Glomerular endothelial cell (primary cell): ENCODE measurements around a stretch of chr3.

- RAMPAGE, long total RNA: no peak
These were observed 30.3 kb upstream of the GATA2 start for GRCh38 chr3:128523214-128523711.

- RAMPAGE, long total RNA: no peak
These were observed 44.0 kb upstream of the GATA2 start for GRCh38 chr3:128537070-128537402.

- RAMPAGE, long total RNA: no peak
These were observed 1.3 kb downstream of the RPN1 start for GRCh38 chr3:128649241-128649870.

GRCh38 chr3:128698018-128699091 lies 27.6 kb upstream of the RAB7A start:
- RAMPAGE, long total RNA: no peak

GRCh38 chr3:128801374-128802260 lies 75.6 kb downstream of the RAB7A start:
- RAMPAGE, long total RNA: no peak

GRCh38 chr3:128923756-128924370 lies 44.4 kb downstream of the ACAD9 start:
- RAMPAGE, long total RNA: no peak

GRCh38 chr3:128991225-128991737 lies 2.6 kb downstream of the CFAP92 start:
- RAMPAGE, long total RNA: no peak

GRCh38 chr3:129022104-129023138 lies 21.3 kb downstream of the EFCC1 start:
- RAMPAGE, long total RNA: no peak

GRCh38 chr3:129123291-129123872 lies 1.8 kb upstream of the RAB43 start:
- RAMPAGE, long total RNA: no peak

GRCh38 chr3:129165500-129165959 lies 4.7 kb upstream of the ISY1 start:
- RAMPAGE, long total RNA: no peak

- RAMPAGE, long total RNA: no peak
These were observed 12.1 kb upstream of the CNBP start for GRCh38 chr3:129195596-129196415.

DNA sequence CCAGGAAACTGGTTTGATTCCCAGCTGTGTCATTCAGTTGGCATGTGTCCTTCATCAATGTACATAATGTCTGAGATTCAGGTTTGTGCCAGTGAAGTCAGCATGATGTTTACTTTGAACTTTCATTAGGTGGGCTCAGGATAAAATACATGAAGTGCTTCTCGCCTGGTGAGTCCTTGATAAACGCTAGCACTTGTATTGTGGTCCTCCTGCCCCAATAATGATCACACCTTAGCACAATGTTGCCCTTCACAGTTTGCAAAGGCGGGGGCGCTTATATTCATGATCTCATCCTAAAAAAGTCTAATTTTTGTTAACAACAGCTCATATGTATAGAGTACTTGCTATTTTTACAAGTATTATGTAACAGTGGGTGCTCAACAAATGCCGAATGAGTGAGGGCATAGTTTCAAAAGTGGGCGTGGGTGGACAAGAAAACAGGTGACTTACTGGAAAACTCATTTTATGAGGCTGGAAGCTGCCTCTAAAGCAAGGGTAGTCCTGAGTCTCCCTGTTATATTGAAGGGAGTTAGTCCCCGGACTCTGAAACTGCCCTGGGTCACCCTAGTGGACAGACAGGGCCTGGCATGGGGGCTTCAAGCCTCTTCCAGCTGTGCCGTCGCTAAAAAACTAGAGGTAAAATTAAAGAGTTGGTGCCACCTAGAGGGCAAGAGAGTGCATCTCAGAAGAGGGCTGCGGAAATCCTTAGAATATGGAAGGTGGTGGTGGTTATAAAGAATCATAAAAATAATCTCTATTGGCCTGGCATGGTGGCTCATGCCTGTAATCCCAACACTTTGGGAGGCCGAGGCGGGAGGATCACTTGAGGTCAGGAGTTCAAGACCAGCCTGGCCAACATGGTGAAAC lies 3.9 kb upstream of the COPG1 start:
- RAMPAGE, long total RNA: no peak

- RAMPAGE, long total RNA: no peak
These were observed 4.0 kb downstream of the HMCES start for GRCh38 chr3:129282580-129283179.

GRCh38 chr3:129562613-129563501 lies 19.9 kb downstream of the H1-8 start:
- RAMPAGE, long total RNA: no peak

GRCh38 chr3:129591868-129592431 lies 14.5 kb downstream of the PLXND1 start:
- RAMPAGE, long total RNA: no peak

DNA sequence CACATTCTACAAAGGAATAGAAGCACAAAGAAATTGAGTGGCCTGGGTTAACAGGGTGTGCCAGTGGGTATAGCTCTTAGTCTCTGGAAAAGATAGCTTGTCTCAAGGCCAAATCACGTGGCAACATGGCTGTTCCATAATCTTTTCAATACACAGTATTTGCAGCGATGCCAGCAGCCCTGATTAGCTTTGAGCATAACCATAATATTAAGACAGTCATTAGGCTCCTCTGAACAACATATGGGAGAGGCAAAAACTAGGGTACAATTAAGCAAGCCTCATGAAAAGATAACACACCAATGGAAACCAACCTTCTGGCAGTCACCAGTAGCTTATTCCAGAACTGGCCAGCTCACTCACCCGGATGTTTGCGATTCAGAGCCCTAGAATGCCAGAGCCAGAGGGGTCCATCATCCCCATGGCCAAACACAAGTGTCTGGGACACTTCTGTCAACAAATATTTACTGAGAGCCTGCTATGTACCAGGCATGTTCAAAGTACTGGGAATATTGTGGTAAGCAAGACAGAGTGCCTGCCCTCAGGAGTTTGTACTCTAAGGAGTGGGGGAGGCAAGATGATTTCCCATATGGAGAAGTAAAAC lies 48.8 kb upstream of the PLXND1 start:
- RAMPAGE, long total RNA: no peak

- RAMPAGE, long total RNA: no peak
These were observed 58.4 kb upstream of the PLXND1 start for GRCh38 chr3:129664769-129665429.

- RAMPAGE, long total RNA: no peak
These were observed 81.8 kb upstream of the PLXND1 start for GRCh38 chr3:129688015-129688990.

- RAMPAGE, long total RNA: no peak
These were observed 16.2 kb downstream of the TMCC1 start for GRCh38 chr3:129877273-129877803.

GRCh38 chr3:129911200-129911706 lies 17.7 kb upstream of the TMCC1 start:
- RAMPAGE, long total RNA: no peak